Mononuclear cell (primary cell): ENCODE data around the genes MEF2B, BORCS8, TSSK6, LPAR2, ZNF101 and ZNF85.

- RRBS: 2% methylated on average over 8 of the region's 40 CpGs
These were observed at the start of gene MEF2B for GRCh38 chr19:19169996-19170570. Gene MEF2B (minus strand): TSS chr19:19170263.

GRCh38 chr19:19191690-19192398, at the start of gene BORCS8:
Gene BORCS8 (minus strand): TSS chr19:19192152.
- RRBS: 1% methylated on average over 21 of the region's 50 CpGs

GRCh38 chr19:19323843-19324601, 3.4 kb downstream of the MAU2 start:
- RRBS: no CpG with 5 or more reads among the region's 5 CpGs

GRCh38 chr19:19390107-19390761, 15.2 kb upstream of the GATAD2A start:
- RRBS: no CpG with 5 or more reads among the region's 6 CpGs

- RRBS: 1% methylated on average over 13 of the region's 29 CpGs
These were observed 853 bp downstream of the GATAD2A start for GRCh38 chr19:19406398-19406658.

- RRBS: no CpG with 5 or more reads among the region's 6 CpGs
These were observed 13.0 kb downstream of the GATAD2A start for GRCh38 chr19:19418526-19418874.

DNA sequence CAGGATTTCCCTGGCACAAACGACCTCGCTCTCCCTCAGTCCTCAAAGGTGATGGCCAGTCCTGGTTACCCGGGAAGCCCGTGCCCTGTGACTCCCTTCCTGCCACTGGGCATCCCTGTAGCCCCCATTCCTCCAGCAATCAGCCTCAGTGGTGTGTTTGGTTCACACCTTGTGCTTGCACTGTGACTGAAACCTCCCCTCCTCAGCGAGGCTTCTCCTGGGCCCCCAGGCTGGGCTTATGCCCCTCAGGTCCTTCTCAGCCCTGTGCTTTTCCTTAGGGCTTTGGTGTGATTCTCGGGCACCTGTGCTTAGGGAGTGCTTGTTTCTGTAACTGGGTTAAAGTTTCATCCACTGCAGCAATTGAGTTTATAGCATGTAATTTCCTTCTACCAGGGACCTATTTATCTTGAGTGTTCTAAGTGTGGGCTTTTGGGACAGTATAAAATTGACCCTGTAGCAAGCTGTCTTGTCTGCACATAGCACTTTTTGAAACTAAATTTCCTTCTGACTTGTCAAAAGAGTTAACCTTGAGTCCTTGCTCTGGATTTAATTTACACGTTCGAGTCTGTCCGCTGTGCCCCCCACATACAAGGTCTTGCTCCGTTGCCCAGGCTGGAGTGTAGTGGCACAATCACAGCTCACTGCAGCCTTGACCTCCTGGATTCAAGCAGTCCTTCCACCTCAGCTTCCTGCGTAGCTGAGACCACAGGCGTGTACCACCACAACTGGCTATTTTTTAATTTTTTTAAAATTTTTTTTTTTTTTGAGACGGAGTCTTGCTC, 47.6 kb downstream of the GATAD2A start:
- RRBS: no CpG with 5 or more reads among the region's 13 CpGs

DNA sequence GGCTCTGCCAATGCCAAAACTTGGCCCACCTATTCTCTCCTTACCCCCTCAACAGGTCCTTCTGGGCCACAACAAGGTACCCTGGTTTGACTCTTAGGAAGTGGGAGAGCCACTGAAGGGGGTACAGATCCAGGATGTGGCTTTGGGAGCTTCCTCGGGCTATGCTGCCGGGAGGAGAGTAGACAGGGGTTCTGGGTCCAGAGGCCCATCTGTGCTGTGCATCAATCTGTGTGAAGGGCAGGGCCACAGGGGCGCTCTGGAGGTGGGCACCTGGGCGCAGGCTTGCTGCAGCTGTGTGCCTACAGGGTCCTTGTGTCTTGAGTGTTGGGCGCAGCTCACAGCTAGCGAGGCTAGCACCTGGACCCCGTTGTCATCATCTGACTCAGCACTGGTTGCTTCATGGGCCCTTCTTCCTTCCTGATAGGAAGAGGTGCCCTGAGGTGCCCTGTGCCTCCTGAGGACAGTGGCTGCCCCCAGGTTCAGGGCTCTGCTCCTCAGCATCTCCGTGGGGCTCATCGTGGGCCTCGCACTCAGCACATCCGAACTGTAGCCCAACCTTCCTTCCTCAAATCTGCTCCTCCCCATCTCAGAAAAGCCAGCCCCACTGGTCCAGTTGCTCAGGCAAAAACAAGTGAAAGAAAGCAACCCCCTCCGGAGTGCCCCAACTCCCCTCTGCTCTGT, 54.7 kb downstream of the GATAD2A start:
- RRBS: no CpG with 5 or more reads among the region's 12 CpGs

DNA sequence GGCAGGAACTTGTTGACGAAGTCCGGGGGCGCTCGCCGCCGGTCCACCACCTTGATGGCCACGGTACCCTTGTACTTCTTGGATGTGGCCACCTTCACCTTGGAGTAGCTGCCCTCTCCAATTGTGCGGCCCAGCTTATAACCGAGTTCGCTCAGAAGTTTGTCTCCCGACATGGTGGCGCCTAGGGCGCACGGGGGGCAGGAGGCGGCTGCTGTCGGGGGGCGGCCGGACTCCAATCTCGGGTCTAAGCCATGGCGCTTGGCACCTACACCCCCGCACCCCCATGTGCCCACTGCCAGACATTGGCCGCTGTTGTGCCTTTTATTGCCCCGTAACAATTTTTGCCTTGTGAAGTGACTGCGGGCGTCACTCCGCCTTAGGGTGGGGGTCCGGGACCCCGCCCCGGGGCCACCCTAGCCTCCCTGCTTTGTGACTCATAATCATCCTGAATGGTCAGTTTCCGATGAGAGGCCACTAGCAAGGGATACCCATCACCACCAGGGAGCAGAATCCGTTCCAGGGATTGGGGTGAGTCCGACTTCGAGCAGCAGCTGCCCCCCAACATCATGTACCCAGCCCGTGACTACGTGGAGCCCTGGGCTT, at the start of gene TSSK6:
Gene TSSK6, minus strand, starts transcription at position 294 of the 603 bp plus-strand sequence.
- RRBS: no CpG with 5 or more reads among the region's 35 CpGs

GRCh38 chr19:19538545-19538874, 445 bp downstream of the CILP2 start:
- RRBS: 13% methylated on average over 4 of the region's 15 CpGs

DNA sequence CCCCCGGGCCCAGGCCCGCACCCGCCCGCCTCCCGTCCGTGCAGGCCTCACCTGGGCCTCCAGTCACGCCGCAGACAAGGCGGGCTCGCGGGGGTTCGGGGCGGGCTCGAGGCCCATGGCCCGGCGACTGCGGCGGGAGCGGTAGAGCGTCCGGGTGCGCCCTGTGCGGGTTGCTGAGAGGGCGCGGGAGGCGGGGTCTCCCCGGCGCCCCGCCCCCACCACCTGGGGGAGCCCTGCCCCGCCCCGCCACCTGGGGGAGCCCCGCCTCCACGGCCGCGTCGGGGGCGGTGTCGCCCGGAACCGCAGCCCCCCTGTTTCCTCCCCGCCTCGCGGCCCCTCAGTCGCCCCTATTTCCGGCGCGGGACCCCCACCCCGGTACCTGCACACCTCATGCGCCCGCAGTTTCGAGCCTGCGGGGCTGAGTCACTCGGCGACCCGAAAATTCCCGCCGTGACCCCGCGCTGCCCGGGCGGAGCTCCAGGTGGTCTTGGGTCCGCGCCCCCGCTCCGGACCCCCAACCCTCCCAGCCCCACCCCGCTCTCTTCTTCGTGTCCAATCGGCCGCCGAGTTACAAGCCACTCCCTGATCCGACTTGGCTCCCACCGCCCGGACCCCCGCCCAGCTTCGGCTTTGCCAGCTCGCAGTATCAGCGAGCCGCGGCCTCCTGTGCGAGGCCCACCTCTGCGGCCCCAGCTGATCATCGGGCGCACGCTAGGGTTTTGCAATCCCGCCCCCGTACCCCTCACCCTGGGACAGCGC, at the start of gene LPAR2:
Gene LPAR2, minus strand, starts transcription at position 180 of the 759 bp plus-strand sequence.
- RRBS: 3% methylated on average over 57 of the region's 87 CpGs

DNA sequence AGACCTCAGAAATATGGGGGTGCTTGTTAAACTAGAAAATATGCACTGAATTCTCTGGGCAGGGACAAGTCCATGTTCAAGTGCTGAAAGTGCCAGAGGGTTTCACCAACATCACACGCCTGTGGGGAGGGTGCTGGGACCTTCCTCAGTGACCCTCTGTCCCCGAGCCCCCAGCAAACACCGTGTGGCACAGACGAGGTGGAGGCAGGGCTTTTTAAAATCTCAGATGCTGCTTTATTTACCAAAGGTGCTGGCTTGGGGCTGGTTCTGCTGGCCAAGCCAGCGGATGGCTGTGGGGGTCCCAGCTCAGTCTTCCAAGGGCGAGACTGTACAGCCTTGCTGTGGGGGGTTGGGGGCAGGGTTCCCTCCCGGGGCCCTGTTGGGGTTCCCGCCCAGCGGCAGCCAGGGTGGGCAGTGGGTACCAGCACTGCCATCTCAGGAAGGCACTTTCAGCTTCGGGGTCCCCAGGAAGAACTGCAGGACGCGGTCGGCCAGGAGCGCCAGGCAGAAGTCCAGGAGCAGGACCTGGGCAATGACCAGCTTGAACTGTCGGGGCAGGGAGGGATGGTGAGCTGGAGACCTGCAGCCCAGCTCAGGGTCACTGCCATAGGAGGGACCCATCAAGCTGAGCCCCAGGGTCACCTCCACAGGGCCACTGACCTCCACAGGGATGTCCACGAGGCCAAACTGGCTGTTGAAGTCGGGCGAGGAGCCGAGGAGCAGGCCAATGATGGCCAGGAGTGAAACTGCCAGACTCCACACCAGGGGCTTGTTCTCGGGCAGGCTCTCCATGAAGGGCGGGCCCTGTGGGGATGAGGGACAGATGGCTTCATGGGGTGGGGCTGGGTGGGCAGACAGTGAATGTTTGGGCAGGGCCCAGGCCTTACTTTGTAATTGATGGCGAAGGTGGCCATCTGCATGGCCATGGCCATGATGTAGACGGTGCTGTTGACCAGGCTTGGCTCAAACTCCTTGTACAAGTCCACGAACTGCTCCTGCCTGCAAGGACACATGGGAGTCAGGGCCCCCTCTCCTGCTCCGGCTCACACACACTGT, 1.9 kb upstream of the GMIP start:
- RRBS: no CpG with 5 or more reads among the region's 25 CpGs

DNA sequence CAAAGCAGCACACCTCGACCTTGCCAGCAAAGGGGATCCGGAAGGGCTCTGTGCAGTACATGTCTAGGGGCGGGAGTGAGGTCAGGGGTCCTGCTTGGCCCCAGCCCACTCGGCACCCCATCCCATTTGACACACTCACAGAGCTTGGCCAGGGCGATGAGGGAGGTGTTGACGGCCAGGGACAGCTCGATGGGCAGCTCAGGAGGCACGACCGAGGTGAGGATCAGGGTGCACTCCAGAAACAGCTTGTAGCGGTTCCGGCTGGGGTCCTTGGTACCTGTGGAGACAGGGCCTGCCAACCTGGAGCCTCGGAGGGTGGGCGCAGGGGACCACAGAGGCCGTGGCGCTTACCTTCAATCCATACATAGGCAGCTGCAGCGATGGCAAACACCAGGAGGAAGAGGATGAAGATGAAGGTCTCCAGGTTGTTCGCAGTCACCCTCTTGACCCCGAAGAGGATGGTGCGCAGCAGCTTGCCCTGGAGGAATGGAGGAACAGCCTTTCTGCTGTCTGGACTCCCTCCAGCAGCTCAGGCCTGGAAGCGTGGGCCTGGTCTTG, 8.2 kb downstream of the ATP13A1 start:
- RRBS: 91% methylated on average over 2 of the region's 20 CpGs

DNA sequence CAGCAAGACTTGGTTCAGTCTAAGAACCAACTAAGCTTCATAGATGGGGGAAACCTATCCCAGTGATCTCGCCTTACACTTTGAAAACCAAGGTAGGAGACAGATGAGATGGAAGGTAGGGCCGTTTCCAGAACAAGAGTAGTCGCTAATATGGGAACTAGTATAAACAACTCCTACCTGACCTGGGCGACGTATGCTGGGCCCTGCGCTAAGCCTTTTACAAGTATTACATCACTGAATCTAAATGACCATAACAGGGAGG, 753 bp downstream of the ATP13A1 start:
- RRBS: no CpG with 5 or more reads among the region's 6 CpGs

DNA sequence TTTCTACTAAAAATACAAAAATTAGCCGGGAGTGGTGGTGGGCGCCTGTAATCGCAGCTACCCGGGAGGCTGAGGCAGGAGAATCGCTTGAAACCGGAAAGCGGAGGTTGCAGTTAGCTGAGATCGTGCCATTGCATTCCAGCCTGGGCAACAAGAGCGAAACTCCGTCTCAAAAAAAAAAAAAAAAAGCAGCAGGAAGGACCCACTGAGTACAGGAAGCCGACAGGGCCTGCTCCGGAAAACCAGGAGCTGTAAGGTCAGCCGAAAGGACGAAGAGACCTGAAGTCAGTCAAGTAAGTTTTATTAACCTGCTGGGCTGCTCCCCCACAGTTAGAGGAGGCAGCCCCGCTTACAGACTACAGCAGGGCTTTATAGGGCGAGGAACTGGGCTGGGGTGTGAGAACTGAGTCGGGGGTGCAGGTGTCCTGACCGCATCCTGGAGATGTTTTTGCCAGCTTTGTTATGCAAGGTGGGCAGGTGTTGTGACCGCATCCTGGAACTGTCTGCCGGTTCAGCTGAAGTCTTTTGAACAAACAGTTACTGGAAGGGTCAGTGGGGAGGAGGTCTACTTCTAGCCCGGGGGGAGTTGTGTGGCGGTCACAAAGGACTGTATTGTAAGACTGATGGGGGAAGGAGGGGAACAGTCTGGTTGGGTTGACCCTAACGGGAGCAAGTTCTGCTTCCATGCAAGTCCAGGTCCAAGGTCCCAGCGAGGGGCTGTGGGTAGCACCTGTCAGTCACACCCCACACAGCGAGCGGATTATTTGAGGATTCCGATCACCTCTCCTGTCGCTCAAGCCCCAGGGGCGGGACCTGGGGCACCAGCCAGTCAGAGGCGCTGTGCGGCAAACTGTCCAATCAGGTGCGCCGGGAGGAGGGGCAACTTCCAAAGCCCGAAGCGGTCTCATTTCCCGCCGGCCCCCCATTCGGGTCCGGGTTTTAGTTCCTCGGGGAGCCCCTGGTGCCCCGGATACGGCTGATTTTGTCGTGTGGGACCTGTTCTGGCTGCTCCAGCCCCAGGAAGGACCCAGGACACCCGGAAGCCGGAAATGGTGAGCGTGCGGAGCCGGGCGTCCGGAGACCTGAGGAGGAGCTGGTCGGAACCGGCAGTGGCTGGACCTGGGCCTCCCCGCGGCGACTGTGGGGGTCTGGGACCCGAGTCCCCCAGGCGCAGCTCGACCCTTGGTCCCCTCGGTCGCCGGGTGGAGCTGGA, at the start of gene ZNF101:
Gene ZNF101, plus strand, starts transcription at position 925 of the 1,213 bp plus-strand sequence.
- RRBS: 2% methylated on average over 22 of the region's 61 CpGs

DNA sequence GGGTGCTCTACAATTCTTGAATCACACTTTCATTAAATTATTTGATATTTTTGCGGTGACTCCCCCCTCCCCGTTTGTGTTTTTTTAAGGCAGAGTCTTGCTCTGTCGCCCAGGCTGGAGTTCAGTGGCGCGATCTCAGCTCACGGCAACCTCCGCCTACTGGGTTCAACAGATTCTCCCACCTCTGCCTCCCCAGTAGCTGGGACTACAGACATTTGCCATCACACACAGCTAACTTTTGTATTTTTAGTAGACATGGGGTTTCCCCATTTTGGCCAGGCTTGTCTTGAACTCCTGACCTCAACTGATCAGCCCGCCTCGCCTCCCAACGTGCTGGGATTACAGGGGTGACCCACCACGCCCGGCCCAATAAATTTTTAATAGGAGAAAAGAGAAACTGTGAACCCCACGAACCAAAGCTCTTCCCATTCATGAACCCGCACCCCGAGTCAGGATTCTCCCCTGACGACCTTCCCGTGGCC, 677 bp downstream of the ZNF506 start:
- RRBS: no CpG with 5 or more reads among the region's 17 CpGs

- RRBS: no CpG with 5 or more reads among the region's 11 CpGs
These were observed 15.3 kb upstream of the ZNF486 start for GRCh38 chr19:20151708-20152190.

GRCh38 chr19:20154489-20155199, 12.4 kb upstream of the ZNF486 start:
- RRBS: no CpG with 5 or more reads among the region's 12 CpGs

GRCh38 chr19:20260706-20261042, 93.7 kb downstream of the ZNF486 start:
- RRBS: no CpG with 5 or more reads among the region's 7 CpGs

- RRBS: 3% methylated on average over 3 of the region's 39 CpGs
These were observed at the start of gene ZNF85 for GRCh38 chr19:20922816-20923926. Gene ZNF85 (plus strand): TSS chr19:20923251.